SJSA1 (cell line): ENCODE measurements around the genes TMEM144, FSTL5 and MARCHF1.

DNA sequence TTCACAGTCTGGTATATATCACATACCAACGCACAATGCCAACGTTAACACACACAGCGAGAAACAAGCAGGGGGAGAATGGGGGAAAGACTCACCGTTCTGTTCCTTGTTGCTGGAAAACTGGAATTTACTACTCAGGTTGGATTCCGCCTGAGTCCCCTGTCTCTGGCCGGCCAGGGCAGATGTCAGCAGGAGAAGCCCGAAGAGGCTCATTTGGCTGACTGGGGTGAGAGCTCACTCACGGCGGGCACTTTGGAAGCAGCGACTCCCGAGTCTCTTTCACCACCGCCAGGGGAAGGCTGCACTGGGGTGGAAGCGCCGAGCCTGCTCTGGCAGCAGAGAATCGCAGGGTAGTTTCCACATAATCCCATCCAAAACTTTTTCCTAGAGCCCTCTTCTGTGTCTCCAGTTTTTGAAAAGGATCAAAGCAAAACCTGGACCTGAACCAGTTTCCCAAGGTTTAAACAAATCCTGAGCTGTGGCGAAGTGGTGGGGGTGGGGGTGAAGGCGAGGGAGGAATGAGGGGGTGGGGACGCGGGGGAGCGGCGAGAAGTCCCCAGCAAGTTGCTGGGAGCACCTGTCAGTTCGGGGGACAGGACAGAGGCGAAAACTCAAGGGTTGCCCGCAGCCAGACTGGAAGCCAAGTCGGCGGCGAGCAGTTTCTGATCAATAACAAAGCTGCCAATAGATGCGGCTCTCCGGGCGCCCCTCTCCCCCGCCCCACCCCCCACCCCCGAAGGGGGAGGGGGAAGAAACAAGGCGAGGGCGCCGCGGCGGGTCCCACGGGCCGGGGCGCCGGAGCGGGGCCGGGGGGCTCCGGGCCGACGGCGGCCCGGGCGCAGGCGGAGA is 684 bp downstream of the PDGFC start:
- RAMPAGE, long total RNA, result no peak

GRCh38 chr4:158121195-158121734 is 51.6 kb downstream of the GASK1B start:
- RAMPAGE, long total RNA, result no peak

DNA sequence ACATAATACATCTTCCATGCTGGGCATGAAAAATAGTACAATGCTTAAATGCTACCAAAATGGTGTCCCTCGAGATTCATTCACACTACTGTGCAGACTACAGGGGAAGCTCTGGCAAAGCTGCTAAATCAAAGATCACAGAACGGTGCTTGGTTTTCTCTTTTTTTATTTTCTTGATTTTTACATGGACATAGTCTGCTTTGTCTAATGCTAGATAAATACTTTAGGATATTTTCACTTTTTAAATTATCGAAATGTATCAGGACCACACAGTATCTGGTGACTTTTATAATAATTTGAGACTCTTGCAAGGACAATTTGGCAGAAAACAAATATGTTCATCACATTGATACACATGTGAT is 7.7 kb downstream of the GASK1B start:
- RAMPAGE, long total RNA, result no peak

DNA sequence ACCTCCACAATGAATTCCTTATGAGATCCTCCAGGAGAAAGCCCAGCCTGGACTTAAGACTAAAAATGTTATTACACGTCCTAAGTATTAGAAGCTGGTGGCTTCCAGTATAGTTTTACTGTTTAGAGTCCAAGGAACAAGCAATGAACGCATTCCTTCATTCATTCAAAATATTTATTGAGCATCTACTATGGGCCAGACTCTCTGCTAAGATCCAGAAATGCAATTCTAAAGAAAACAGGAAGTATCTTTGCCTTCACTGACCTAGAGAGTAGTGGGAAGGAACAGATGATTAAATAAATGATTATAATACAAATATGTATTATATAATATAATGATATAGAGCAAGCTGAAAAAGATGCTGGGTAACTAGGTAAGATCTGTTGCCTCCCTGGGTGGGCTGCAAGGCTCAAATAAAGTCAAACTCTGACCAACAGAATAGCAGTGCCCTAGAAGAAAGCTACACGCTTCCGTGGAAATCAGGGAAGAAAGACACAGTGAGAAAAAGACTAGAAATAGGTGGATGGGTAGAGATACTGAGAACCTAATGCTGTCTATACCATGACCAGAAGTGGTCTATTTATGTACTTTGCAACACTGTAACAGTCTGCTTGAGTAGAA is 5.3 kb downstream of the GASK1B start:
- RAMPAGE, long total RNA, result no peak

- RAMPAGE, long total RNA, result no peak
Observed at GRCh38 chr4:158209924-158210710, at the start of gene TMEM144. Gene TMEM144, plus strand, starts transcription at chr4:158210486.

DNA sequence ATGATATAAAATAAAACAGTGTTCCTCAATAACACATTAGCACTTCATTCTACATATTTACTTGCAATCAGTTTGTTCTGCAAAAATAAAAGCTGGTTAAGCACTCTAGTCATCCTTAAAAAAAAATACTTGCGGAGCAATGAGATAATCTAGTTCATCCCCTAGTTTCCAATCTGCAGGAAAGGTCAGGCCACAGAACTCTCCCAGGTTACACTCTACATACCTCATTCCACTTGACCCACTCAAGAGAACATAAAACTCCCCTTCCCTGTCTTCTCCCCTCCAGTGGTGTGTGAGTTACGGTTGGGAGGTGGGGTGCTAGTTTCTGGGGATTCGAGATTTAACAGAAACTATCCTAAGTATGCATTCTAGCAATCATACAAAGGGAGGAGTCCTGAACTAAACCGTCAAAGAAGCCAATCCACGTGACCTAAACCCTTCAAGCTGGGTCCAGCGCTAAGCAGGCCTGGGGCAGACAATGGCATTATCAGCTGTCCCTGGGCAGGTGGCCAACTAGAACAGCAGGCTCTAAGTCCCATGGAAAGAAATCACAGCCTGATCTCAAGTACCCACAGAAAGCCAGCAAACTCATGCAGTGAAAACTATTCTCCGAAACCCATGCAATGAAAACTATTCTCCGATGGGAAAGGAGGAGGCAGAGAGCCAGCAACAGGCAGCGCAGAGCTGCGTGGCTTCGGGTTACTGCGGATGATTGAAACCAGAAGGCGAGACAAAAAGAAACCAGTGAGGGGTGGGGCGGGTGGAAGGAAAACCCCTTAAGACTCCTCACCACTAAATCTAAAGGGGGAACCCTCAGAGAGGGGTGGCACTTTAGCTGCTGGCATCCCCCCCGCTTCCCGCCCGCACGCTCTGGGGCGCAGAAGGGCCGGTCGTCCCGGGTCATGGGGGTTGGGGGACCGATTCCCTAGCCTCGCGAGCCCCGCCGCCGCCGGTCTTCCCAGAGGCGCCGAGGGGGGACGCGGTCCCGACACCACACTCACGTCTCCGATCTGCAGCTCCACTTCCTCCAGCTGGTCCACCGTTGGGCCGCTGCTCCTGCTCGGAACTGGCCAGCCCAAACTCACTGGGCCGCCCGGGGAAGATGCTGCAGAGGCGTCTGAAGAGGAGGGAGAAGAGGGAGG is 701 bp downstream of the C4orf46 start:
- RAMPAGE, long total RNA, result no peak

DNA sequence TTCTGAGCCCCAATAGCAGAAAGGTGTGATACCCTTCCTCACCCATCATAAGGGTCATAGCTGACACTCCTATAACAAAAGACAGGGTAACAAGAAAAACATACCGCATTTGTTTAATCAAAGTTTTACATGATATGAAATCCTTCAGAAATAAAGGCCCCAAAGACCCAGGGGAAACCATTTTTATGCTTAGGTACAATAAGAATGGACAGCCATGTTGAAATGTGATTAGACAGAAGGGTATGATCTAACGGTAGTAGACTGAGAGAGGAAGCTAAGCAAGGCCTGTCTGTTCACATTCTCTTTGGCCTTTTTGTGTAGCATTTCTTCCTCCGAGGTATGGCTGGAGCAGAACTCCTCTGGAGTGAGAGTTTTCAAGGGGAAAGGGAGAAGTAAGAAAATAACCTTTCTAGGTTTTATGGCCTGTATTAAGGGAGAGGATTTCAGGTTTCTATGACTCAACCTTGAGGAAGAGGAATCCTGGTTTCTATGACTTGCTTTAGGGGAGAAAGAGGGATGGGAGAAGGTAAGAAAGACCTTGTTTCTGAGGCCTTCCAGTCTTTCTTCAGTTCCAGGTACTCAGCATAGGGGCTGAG is 14.2 kb downstream of the ETFDH start:
- RAMPAGE, long total RNA, result no peak

DNA sequence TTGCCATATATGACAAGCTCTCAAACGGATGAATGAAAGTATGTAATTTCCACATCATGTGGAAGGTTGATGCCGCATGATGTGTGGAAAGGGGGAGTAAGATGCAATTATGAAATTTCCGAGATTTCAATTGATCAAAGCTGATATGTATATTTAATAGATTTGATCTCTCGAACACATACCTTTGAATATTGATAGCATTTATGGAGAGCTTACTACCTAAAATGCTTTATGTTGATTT is 882 bp downstream of the FNIP2 start:
- RAMPAGE, long total RNA, result no peak

- RAMPAGE, long total RNA, result no peak
Observed at GRCh38 chr4:158821684-158821962, 52.8 kb downstream of the FNIP2 start.

DNA sequence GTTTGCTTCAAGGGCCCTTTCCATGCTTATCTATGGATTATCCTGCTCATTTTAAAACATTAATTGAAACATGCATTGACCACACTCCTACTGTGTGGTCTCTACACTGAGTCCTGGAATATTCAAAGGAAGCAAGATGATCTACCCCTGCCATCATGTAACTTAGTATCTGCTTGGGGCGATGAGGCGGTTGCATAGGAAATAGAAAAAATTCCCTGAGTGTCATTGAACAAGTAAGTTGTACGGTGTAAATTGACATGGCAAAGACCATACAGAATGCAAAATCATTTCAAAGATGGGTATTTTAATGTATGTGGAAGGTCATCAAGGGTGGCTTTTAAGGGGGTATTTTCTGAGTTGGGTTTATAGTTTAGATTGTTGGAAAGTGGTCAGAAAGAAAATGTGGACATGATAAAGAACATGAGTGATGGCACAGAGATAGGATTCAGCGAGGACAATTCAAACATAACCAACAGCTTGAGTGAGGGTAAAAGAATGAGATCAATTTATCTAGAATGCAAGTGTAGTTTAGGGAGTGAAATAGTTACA is 113.3 kb downstream of the RAPGEF2 start:
- RAMPAGE, long total RNA, result no peak

GRCh38 chr4:159248662-159249287 is 145.9 kb downstream of the RAPGEF2 start:
- RAMPAGE, long total RNA, result no peak

DNA sequence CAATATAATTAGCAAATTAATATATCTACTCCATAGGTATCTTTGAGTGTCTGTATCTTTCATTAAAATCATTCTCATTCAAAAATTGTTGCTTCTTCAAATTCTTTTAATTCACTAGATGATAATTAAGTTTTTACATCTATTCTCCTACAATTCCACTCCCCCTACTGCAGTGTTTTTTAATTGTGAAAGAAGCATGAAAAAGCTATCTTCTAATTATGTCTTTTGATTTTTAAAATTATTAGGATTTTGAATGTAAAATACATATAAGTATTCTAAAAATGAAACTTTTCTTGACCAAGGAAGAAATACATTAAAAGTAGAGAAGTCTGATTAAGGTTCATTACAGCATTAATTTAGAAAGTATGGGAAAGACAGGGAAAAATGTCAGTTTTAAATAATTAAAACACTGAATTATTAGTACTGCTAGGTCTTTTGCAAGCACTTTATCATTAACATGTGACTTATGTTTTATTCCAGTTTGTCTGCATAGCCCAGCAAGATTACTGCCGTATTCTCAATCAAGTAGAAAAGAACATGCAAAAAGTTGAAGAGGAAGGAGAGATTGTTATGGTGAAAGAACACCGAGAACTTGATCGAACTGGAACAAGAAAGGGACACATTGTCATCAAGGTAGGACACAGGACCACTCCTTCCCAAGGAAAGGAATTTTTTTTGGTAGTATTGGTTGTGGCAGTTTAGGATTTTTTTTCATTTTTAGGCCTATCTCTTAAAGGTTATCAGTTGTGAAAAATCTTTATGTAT is 226.7 kb downstream of the RAPGEF2 start:
- RAMPAGE, long total RNA, result no peak

DNA sequence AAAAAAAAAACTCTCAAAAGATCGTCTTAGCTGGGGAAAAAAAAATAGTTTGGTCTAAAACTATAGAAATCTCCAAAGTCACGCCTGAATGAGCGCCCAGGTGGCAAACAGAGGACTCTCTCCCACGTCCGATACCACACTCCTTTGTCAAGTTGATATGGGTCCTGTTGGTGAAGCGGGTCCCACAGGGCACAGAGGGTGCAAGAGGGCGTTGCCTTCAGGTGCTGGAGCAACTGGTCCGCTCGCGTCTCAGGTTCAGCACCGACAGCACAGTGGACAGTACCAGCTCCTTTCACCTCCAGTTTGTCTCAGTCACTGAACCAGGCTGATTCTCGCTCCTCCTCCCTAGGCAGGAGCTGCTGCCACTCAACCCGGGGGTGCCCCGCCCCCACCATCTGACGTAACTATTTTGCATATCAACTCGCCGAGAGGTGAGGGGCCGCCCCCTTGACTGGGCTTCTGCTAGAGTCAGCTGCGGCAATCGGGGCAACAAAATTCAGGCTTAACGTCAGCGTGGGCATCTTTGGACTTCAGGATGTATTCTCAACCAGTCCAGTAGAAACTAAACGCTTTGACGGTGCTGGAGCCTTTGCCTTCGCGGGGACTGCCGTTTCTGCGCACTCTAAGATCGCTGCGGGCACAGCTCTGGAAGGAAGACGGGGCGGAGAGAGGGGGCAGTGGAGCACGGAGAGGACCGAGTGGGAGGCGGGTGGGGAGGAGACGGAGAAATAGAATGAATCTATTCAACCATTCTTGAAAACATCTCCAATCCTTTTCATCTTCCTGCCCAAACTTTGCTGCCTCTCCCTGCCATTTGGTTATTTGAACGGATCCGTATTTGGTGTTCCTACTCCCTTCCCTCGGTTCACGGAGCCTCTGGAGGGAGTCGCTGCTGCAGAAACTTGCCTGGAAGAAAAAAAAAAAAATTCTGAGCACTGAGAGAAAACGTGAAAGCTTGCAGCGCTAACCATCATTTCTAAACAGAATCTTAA is at the start of gene FSTL5:
TSS of gene FSTL5 (minus strand) at position 317 of the 992 bp plus-strand sequence.
- RAMPAGE, long total RNA, result no peak

DNA sequence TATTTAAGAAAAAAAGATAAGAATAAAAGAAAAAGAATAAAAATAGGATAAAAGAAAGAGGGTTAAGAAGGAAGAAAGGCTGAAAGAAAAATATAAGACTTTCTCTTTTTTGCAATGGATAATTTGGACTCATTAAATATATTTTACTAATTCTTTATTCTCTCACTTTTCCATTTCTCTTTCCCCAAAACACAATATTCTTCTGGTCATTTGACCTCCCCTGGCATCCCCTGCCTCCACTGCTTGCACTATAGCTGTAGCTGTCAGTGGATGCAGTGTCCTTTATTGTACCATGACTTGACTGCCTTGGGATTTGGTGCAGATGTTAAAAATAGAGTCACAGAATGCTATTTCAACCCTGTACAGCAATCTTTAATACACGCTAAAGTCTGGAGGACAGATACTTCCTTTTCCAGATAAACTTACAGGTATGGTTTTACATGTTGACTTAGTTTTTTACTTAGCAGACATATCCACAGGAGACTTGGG is 461.6 kb downstream of the NAF1 start:
- RAMPAGE, long total RNA, result no peak

DNA sequence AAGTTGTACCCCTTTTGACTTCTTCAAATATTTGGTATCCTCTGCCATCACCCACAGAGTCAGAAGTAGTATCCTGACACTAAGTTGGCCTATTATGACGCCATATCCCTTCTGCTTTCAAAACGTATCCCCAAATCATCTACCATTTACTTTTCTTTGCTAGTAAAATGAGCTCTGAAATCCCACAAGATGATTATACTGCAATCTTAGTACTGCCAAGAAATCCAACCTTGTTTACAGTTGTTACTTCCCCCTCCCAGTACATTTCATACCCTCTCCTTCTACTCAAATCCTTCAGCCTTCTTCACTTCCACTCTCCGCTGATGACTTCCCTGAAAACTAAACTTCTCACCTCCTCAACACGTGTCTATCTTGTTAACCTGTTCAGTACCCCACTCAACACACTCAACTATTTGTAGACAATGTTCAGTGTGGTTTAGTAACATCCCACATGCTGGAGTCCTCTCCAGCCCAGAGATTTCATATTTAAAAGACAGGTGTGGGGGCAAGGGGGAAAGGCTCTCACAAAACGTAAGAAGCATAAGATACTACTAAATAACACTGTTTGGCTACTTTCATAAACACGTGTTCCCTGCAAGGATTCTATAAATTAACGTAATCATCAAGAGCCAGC is 1.3 kb downstream of the NAF1 start:
- RAMPAGE, long total RNA, result no peak

DNA sequence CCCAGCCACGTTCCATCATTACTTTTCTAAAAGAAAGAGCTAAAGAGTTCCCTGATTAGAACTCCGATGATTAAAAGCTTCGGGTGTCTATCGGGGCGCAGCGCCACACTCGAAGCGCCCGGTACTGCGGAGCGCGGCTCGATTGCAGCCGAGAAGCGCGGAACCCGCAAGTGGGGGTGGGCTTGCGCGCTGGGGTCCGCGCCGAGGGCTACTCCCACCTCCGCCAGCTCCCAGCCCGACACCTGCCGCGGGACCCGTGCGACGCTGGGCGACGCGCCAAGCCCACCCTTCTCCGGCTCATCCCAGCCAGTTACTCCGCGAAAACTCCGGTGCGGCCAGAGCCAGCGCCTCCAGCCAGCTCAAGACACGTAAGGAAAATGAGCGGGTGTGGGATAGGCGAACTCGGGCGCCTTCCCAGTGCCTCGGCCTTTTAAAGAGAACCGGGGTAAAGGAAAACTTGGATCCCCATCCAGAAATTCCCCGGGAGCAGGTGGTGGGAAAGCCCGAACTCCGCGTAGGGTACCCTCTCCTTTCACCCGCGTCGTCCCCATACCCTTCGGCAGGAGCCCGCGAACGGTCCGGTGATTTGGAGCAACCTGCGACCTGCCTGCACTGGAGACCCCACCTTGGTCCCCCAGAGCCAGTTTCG is 533 bp downstream of the NPY1R start:
- RAMPAGE, long total RNA, result no peak

- RAMPAGE, long total RNA, result no peak
Observed at GRCh38 chr4:164383838-164384249, at the start of gene MARCHF1. Gene MARCHF1, minus strand, starts transcription at chr4:164384019.

GRCh38 chr4:165257156-165258038 is 22.1 kb downstream of the GK3 start:
- RAMPAGE, long total RNA, result no peak

DNA sequence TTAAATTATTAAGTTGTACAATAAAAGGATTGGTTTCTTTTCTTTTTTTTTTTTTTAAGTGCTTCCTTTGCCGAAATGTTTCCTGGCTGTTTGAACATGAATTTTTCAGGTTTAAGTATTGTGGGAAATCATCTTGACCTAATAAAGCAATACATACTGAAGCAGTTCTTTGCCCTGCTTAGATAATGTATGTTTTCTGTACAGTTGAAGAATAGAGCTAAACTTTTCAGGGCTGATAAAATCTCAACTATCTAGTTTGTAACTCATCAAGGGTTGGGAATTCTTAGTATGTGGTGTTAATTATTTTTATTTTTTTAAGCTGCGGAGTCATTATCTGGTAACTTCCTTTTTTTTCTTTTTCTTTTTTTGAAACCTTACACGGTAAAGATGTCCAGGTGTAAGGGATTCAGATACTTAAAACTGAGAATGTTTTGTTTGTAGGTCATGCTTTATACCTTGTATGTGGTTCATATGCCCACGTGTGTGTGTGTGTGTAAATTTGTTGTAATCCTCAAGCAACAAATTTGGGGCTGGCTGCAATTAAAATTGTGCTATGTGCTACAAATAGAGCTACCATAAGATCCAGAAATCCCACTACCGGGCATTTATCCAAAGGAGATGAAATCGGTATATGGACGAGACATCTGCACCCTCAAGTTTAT is 15.8 kb downstream of the MSMO1 start:
- RAMPAGE, long total RNA, result no peak

- RAMPAGE, long total RNA, result no peak
Observed at GRCh38 chr4:168654521-168654870, 157.6 kb downstream of the PALLD start.